GM12878 (cell line): ENCODE measurements around a stretch of chr14.

GRCh38 chr14:67645177-67645756 lies 25.5 kb downstream of the ARG2 start:
- RAMPAGE, long total RNA, result no peak
- RRBS, 2 experiments, result no CpG with 5 or more reads among the region's 6 CpGs
CAGE:
- cytosol, long polyA minus RNA, result no peak
- cytosol, long polyA plus RNA, result no peak
- long polyA plus RNA, result no peak
- nucleolus, long total RNA, result no peak
- nucleus, long polyA plus RNA, result no peak
- nucleus, long total RNA, result no peak

DNA sequence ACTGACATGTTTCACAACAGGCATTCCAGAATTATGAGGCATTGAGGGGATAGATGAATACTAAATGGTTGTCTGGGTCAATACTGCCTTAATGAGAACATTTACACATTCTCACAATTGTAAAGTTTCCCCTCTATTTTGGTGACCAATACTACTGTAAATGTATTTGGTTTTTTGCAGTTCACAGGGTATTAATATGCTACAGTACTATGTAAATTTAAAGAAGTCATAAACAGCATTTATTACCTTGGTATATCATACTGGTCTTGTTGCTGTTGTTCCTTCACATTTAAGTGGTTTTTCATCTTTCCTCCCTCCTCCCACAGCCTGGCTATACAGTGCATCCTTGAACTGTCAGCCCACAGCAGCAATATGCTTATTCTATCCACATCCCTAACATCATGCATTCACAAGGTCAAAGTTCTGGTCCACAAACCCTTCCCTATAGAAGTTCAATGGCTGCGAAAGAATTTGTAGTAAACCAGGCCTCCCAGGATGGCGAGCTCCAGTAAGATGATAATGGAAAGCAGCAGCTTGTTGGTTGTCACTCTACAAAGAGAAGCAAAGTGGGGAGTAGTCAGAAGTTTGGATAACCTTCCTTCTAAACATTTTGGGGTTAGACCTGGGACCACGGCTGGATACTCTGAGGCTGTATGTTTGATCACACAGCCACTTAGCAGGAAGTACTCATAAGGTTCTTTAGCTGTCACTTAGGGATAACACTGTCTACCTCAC lies 23.3 kb downstream of the VTI1B start:
- RAMPAGE, long total RNA, result no peak
- RRBS, 2 experiments, result no CpG with 5 or more reads among the region's 3 CpGs
CAGE:
- cytosol, long polyA minus RNA, result start-site peak on the minus strand centred at position 458 of the sequence, 8 bp wide, 22 reads
- cytosol, long polyA plus RNA, result no peak
- long polyA plus RNA, result no peak
- nucleolus, long total RNA, result no peak
- nucleus, long polyA plus RNA, result no peak
- nucleus, long total RNA, result no peak

DNA sequence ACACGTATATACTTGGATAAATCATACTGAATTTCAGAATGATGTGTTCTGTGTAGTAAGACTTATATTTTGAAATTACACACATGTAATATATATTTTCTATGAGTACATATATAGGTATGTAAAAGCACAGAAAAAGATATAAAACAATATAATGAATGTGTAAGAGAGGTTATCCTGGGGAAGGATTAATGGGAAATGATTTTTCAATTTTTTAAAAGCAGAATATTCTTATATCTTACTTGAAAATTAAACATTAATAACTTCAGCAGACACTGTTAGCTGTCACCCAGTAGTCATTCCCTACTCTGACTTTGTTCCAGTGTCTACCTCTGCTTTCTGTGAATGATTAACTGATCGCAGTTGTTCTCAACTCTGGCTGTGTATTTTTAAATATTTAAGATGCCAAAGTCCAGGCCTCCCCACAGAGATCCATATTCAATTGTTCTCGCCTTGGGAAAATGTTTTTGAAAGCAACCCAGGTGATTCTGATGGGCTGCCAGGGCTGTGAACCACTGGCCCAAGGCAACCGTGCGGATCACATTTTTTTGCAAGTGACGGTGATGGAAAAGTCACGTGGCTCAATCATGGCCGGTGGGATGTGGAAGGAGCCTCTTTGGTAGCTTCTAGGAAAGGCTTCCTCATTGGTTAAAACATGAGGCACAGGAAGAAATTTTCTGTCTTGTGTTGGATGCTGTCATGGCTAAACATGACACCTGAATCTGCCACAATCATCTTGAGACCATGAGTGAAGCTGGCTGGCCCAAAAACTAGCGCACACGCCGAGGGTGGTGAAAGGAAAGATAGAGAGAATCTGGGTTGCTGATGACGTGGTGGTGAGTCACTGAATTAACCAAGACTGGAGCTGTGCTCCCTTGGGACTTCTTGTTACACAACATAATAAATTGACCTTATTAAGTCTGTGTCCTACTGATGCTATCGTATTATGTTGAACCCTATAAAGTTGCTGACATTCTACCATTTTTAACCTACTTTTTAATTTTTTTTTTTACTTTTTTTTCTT lies 37.1 kb downstream of the RDH12 start:
- RAMPAGE, long total RNA, result no peak
- RRBS, 2 experiments, result no CpG with 5 or more reads among the region's 13 CpGs
CAGE:
- cytosol, long polyA minus RNA, result no peak
- cytosol, long polyA plus RNA, result no peak
- long polyA plus RNA, result no peak
- nucleolus, long total RNA, result no peak
- nucleus, long polyA plus RNA, result no peak
- nucleus, long total RNA, result no peak

GRCh38 chr14:67888292-67888683 lies 68.7 kb downstream of the RAD51B start:
- RAMPAGE, long total RNA, result no peak
- RRBS, 2 experiments, result no CpG with 5 or more reads among the region's 1 CpG
CAGE:
- cytosol, long polyA minus RNA, result no peak
- cytosol, long polyA plus RNA, result no peak
- long polyA plus RNA, result no peak
- nucleolus, long total RNA, result no peak
- nucleus, long polyA plus RNA, result no peak
- nucleus, long total RNA, result no peak

GRCh38 chr14:67941807-67942821 lies 122.5 kb downstream of the RAD51B start:
- RAMPAGE, long total RNA, result no peak
- RRBS, 2 experiments, result no CpG with 5 or more reads among the region's 5 CpGs
CAGE:
- cytosol, long polyA minus RNA, result no peak
- cytosol, long polyA plus RNA, result no peak
- long polyA plus RNA, result no peak
- nucleolus, long total RNA, result no peak
- nucleus, long polyA plus RNA, result no peak
- nucleus, long total RNA, result no peak

- RAMPAGE, long total RNA, result no peak
CAGE:
- cytosol, long polyA minus RNA, result no peak
- cytosol, long polyA plus RNA, result no peak
- long polyA plus RNA, result no peak
- nucleolus, long total RNA, result no peak
- nucleus, long polyA plus RNA, result no peak
- nucleus, long total RNA, result no peak
Measured at GRCh38 chr14:68191838-68192433, 372.4 kb downstream of the RAD51B start.

DNA sequence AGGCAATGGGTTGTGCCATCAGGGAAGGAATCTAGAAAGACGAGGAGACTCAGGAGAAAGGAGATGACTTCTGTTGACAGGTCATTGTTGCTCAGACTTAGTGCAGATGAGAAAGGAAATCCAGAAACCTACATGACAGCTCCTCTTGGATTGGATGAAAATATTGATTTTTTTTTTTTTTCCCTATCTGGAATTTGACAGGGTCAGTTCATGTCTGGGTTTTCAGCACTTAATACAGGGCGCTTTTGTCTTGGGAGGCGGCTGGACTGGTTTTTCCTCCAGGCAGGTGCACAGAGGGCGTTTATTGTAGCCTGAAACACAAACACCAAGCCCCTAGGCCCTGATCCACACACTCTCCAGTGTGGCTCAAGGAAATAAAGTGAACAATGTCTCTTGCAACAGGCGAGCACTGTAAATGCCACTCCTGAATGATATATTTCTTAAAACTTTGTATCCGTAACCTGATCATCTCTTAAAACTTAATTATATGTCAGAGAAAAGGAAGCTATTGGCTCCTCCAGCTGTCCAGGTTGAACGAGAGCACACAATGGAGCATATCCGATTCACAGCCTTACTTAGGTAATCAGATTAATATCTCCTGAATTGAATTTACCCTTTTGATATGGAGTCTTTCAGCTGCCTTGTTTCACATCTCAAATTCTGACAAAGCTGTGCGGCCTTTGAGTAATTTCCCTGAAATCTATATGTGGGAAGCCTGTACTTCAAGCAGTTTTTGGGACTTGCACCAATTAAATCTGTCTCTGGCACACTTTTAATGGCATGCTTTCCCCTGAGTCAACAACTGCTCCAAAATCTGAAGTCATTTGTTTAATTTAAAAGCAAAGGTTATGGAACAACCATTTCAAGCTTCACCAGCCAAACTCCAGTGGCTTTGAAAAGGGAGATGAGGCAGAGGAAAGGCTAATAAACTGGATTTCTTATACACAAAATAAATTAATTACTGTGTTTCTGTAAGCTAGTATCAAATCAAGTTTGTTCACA lies 485.7 kb downstream of the ZFP36L1 start:
- RAMPAGE, long total RNA, result no peak
- RRBS, 2 experiments, result no CpG with 5 or more reads among the region's 9 CpGs
CAGE:
- cytosol, long polyA minus RNA, result no peak
- cytosol, long polyA plus RNA, result no peak
- long polyA plus RNA, result no peak
- nucleolus, long total RNA, result no peak
- nucleus, long polyA plus RNA, result no peak
- nucleus, long total RNA, result no peak

GRCh38 chr14:68391540-68391954 lies 401.3 kb downstream of the ZFP36L1 start:
- RAMPAGE, long total RNA, result no peak
- RRBS, 2 experiments, result no CpG with 5 or more reads among the region's 2 CpGs
CAGE:
- cytosol, long polyA minus RNA, result no peak
- cytosol, long polyA plus RNA, result no peak
- long polyA plus RNA, result no peak
- nucleolus, long total RNA, result no peak
- nucleus, long polyA plus RNA, result no peak
- nucleus, long total RNA, result no peak

- RAMPAGE, long total RNA, result start-site peak on the minus strand at chr14:68404315-68404326, 17 and 22 reads in 2 replicates
- RRBS, 2 experiments, result no CpG with 5 or more reads among the region's 2 CpGs
CAGE:
- cytosol, long polyA minus RNA, result start-site peak on the minus strand at chr14:68404082-68404087, 20 reads; start-site peak on the minus strand at chr14:68404281-68404288, 61 reads
- cytosol, long polyA plus RNA, result start-site peak on the minus strand at chr14:68404067-68404131, 22 and 25 reads in 2 replicates
- long polyA plus RNA, result start-site peak on the minus strand at chr14:68404031-68404131, 25 and 58 reads in 2 replicates; start-site peak on the minus strand at chr14:68404251-68404317, 217 and 228 reads in 2 replicates
- nucleolus, long total RNA, result start-site peak on the minus strand at chr14:68404273-68404317, 145 reads
- nucleus, long polyA plus RNA, result start-site peak on the minus strand at chr14:68404265-68404317, 197 and 252 reads in 2 replicates
- nucleus, long total RNA, result start-site peak on the minus strand at chr14:68404316-68404326, 19 reads
Measured at GRCh38 chr14:68403781-68404733, 388.8 kb downstream of the ZFP36L1 start.

GRCh38 chr14:68473059-68473552 lies 319.8 kb downstream of the ZFP36L1 start:
- RAMPAGE, long total RNA, result no peak
- RRBS, 2 experiments, result no CpG with 5 or more reads among the region's 4 CpGs
CAGE:
- cytosol, long polyA minus RNA, result no peak
- cytosol, long polyA plus RNA, result no peak
- long polyA plus RNA, result no peak
- nucleolus, long total RNA, result no peak
- nucleus, long polyA plus RNA, result no peak
- nucleus, long total RNA, result no peak

DNA sequence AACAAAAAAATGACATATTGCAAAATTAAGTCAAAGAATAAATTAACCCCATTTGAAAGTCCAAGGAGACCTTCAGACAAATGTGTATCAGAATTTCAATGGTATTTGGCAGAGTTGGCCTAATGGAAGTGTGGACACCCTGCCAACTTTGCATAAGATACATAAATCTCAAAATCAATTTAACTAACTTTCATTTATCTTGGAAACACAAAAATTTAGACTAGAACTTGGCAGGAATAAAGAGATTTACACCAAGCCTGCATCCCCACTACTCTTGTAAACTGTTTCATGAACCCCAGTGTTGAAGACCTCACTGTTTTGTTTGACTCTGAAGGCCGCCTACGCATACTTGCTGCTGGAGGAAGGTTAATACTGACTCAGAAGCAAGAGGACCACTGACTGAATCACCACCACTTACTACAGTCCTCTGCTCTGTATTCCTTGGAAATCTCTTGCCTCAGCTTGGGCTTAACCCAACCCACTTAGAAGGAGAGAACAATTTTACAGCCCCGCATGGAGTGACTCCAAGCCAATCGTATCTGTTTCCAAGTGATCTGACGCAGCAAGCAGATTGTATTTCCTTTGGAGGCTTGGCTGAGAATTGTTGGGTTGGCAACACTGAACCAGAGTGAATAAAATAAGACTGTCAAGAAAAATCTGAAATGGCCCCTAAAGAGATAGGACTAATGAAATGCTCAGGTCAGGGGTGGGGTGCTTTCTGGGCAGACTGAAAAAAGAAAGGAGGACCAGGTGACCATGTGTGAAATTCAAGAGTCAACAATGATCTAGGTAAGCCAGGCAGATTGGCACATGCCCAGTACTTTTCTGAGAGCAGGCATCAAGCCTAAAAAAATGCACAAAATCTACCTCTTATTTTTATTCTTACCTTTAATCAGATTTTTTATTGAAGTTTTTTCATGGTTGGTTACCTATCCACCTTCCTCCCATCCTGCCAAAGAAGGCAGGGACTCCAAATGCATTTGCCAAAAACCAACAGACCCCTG lies 248.6 kb downstream of the ZFP36L1 start:
- RAMPAGE, long total RNA, result no peak
- RRBS, 2 experiments, result no CpG with 5 or more reads among the region's 5 CpGs
CAGE:
- cytosol, long polyA minus RNA, result no peak
- cytosol, long polyA plus RNA, result no peak
- long polyA plus RNA, result no peak
- nucleolus, long total RNA, result no peak
- nucleus, long polyA plus RNA, result no peak
- nucleus, long total RNA, result no peak

DNA sequence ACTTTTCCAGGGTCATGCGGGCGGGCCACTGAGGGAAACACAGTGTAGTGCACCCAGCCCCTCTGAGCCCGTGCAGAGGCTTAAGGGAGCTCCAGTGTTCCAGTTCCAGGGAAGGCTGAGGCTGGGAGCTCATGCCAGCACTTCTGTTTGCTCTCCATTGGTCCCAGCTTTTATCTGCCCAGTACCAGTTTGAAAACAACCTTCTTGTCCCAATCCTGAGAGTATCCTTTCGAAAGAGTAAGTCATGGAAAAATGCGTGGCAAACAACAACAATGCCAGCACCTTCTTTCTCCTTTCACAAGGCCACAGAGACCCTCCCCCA lies 185.8 kb downstream of the ZFP36L1 start:
- RAMPAGE, long total RNA, result no peak
- RRBS, 2 experiments, result no CpG with 5 or more reads among the region's 5 CpGs
CAGE:
- cytosol, long polyA minus RNA, result no peak
- cytosol, long polyA plus RNA, result no peak
- long polyA plus RNA, result no peak
- nucleolus, long total RNA, result no peak
- nucleus, long polyA plus RNA, result no peak
- nucleus, long total RNA, result no peak

DNA sequence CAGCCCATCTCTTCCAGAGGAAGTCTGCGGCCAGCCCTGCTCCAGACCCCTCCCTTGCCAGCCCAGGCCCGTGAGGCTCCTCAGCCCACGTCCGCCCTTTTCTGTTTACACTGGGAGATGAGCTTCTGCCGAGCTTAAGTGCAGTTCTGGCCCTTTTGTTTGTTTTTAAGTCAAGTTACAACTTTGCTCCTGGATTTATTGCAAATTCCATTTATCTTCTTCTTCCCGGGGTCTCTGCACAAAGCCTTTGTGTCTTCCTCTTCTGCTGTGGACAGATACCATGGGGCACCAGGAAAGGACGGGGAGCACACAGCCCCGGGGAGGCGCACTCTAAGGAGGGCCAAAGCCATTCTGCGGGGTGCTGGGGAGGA lies 185.4 kb downstream of the ZFP36L1 start:
- RAMPAGE, long total RNA, result no peak
- RRBS, 2 experiments, result 64 to 80% methylated on average over 4 of the region's 10 CpGs
CAGE:
- cytosol, long polyA minus RNA, result no peak
- cytosol, long polyA plus RNA, result no peak
- long polyA plus RNA, result no peak
- nucleolus, long total RNA, result no peak
- nucleus, long polyA plus RNA, result no peak
- nucleus, long total RNA, result no peak

DNA sequence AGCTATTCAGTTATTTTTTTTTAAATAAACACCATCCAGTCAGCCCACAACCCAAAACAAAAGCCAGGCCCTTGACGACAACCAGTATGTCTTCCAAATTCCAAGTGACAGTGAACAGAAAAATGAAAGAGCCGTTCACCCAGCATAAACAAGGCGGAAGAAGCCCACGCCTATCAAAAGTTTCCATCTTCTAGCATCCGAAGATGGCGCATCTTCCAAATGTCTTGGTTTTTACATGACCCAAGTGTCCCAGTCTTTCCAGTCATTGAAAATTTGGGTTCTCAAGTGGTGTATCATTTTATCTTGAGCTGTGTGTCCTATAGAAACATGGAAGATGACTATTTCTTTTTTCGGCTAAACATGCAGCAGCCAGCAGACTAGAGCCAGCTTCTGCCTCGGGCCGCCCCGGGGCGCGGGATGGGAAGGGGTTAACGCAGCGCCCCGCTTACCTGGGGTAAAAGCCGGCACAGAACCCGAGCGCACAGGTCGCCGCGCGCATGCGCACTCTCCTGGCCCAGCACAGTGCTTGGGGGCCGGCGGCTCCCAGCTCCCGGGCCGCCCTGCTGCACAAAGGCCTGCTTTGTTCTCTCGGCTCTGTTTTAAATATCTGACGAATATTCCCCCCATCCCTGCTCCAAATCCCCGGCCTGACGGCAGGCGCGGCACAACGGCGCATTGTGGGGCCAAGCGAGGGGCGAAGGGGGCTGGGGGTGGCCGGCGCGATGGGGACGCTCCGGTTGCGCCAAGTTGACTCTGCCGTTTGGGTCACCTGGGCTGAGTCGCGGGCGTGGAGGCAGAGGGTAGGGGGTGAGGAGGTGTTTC lies 164.8 kb downstream of the ZFP36L1 start:
- RAMPAGE, long total RNA, result no peak
- RRBS, 2 experiments, result 19 to 34% methylated on average over 27 of the region's 47 CpGs
CAGE:
- cytosol, long polyA minus RNA, result no peak
- cytosol, long polyA plus RNA, result no peak
- long polyA plus RNA, result no peak
- nucleolus, long total RNA, result no peak
- nucleus, long polyA plus RNA, result no peak
- nucleus, long total RNA, result no peak

GRCh38 chr14:68654937-68655593 lies 137.8 kb downstream of the ZFP36L1 start:
- RAMPAGE, long total RNA, result no peak
- RRBS, 2 experiments, result 13 to 76% methylated on average over 2 of the region's 10 CpGs
CAGE:
- cytosol, long polyA minus RNA, result no peak
- cytosol, long polyA plus RNA, result no peak
- long polyA plus RNA, result no peak
- nucleolus, long total RNA, result no peak
- nucleus, long polyA plus RNA, result no peak
- nucleus, long total RNA, result no peak

DNA sequence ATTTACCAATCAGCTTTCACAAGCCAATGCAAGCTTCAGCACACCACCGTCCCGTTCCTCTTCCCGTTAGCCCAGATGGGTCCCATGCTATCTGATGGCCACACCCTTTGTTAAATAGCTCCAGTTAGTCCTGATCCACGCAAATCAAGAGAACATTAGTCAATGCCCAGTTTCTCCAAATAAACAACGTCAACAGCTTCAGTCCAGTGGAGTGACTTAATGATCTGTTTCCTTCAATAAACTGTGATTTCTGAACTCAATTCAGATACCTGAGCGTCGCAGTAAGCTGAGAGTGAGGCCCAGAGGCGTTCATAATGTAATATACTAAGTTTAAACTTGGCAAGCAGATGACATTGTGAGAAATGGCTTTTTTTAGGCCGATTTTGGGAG lies 112.3 kb downstream of the ZFP36L1 start:
- RAMPAGE, long total RNA, result no peak
- RRBS, 2 experiments, result no CpG with 5 or more reads among the region's 9 CpGs
CAGE:
- cytosol, long polyA minus RNA, result no peak
- cytosol, long polyA plus RNA, result no peak
- long polyA plus RNA, result no peak
- nucleolus, long total RNA, result no peak
- nucleus, long polyA plus RNA, result no peak
- nucleus, long total RNA, result no peak

DNA sequence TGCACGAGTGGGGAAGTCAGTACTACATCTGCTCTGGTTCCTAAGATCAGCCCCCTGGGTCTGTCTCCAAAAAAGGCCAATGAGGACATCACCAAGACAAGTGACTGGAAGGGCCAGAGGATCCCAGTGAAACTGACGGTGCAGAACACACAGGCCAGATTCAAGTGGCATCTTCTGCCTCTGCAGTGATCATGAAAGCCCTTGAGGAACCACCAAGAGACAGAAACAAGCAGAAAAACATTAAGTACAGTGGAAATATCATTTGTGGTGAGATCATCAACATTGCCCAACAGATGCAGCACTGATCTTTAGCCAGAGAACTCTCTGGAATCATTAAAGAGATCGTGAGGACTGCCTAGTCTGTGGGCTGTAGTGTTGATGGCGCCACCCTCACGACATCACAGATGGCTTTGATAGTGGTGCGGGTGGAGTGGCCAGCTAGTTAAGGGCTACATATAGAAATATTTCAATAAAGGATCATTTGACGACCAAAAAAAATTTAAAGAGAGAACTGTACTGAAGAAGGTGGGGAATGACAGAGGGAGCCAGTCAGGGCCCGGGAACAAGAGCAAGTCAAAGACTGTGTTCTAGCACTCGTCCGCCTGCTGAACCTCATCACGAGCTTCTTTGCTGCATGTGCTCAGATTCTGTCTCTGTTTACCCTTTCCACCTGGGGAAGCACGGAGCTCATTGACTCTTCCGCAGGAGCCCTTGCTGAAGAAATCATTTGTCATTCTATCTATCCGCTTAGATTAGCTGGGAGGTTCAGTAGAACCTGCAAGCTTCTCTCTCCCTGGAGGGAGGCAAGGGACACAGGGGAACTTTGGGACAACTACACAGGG lies 99.5 kb downstream of the ZFP36L1 start:
- RAMPAGE, long total RNA, result no peak
- RRBS, 2 experiments, result no CpG with 5 or more reads among the region's 14 CpGs
CAGE:
- cytosol, long polyA minus RNA, result no peak
- cytosol, long polyA plus RNA, result no peak
- long polyA plus RNA, result no peak
- nucleolus, long total RNA, result no peak
- nucleus, long polyA plus RNA, result no peak
- nucleus, long total RNA, result no peak

GRCh38 chr14:68791787-68792153 lies 1.1 kb downstream of the ZFP36L1 start:
- RAMPAGE, long total RNA, result no peak
- RRBS, 2 experiments, result no CpG with 5 or more reads among the region's 9 CpGs
CAGE:
- cytosol, long polyA minus RNA, result no peak
- cytosol, long polyA plus RNA, result no peak
- long polyA plus RNA, result no peak
- nucleolus, long total RNA, result no peak
- nucleus, long polyA plus RNA, result no peak
- nucleus, long total RNA, result no peak

DNA sequence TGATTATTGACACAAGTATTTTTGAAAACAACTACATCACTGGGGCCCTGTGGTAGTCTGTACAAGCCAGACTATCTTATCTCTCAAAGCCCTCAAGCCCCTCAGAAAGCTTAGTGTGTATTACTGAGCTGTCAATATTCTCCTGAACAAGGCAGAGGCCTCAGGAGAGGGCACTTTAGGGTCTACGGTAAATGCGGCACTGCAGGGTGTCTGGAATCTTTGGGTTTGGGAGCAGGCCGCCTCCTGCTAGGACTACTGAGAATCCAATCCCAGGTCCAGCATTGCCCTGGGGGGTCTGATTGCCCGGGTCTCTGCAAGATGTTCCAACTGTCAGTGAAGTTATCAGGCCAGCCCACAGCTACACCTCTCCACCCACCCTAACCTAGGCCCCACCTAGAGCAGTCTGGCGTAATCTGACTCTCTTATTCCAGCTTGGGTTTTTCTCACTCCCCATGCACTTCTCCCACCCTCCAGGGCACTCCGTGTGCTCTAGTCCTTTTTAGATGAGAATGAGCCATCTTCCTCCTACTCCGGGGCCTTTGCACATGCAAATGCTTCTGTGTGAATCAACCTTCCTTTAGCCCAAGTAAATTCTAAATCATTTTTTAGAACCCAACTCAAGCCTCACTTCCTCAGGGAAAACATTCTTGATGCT lies 4.3 kb upstream of the ZFP36L1 start:
- RAMPAGE, long total RNA, result no peak
- RRBS, 2 experiments, result no CpG with 5 or more reads among the region's 7 CpGs
CAGE:
- cytosol, long polyA minus RNA, result no peak
- cytosol, long polyA plus RNA, result no peak
- long polyA plus RNA, result no peak
- nucleolus, long total RNA, result no peak
- nucleus, long polyA plus RNA, result no peak
- nucleus, long total RNA, result no peak

GRCh38 chr14:68888065-68888735 lies 90.9 kb downstream of the ACTN1 start:
- RAMPAGE, long total RNA, result no peak
- RRBS, 2 experiments, result no CpG with 5 or more reads among the region's 17 CpGs
CAGE:
- cytosol, long polyA minus RNA, result no peak
- cytosol, long polyA plus RNA, result no peak
- long polyA plus RNA, result no peak
- nucleolus, long total RNA, result no peak
- nucleus, long polyA plus RNA, result no peak
- nucleus, long total RNA, result no peak